ENCODE results near the genes KHSRP, TUBB4A and TNFSF9.

- PRO-cap: no peak
- RAMPAGE, long total RNA, 4 experiments: no peak in any of the 4 experiments
These were observed 8.3 kb downstream of the LONP1 start for GRCh38 chr19:5711546-5712191.

GRCh38 chr19:5790025-5791081 lies 610 bp downstream of the DUS3L start:
- PRO-cap: no peak
- RAMPAGE, long total RNA, 4 experiments: no peak in any of the 4 experiments

DNA sequence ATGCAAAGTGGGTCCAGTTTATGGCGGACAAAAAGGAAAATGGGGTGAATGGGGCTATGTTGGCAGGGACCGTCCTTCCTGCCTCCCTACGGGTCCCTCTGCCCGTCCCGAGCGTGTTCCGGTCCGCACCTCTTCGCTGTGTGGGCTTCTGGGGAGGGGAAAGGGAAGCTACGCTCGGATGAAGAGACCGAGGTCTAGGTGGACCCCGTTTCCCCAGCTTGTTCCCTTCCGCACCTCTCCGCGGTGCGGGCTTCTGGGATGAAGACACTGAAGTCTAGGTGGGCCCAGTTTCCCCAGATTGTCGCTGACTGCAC lies 11.1 kb downstream of the FUT6 start:
- PRO-cap: no peak
- RAMPAGE, long total RNA, 4 experiments: no peak in any of the 4 experiments

- PRO-cap: bidirectional peak, plus-strand start at chr19:5889851, minus-strand start at chr19:5889767
- RAMPAGE, long total RNA, 4 experiments: no peak in any of the 4 experiments
These were observed 14.1 kb downstream of the NDUFA11 start for GRCh38 chr19:5889442-5889987.

DNA sequence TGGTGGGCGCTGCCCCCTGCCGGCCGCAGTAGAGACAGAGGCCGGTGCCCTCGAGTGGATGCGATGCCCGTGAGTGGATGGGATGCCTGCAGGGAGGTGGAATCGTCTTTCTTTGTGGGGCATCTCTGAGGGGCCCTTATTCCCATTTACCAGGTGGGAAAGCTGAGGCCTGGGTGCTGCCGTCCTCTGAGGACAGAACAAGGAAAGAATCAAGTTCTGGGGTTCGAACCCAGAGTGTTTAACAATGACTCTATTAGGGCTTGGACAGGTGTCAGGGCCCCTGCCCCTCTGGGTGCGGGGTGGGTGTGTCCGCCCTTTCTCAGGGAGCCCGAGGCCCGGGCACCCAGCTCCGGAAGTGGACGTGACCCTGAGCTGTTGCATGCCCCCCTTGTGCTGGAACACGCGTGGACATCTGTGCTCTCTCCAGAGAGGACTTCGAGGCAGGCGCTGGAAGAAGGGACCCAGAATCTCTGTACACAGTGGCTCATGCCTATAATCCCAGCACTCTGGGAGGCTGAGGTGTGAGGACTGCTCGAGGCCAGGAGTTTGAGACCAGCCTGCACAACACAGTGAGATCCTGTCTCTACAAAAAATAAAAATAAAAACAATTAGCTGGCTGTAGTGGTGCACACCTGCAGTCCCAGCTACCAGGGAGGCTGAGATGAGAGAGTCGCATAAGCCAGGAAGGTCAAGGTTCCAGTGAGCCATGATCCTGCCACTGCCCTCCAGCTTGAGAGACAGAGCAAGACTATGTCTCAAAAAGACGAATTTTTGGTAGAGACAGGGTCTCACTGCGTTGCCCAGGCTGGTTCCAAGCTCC lies 10.7 kb downstream of the NDUFA11 start:
- PRO-cap: no peak
- RAMPAGE, long total RNA, 4 experiments: no peak in any of the 4 experiments

DNA sequence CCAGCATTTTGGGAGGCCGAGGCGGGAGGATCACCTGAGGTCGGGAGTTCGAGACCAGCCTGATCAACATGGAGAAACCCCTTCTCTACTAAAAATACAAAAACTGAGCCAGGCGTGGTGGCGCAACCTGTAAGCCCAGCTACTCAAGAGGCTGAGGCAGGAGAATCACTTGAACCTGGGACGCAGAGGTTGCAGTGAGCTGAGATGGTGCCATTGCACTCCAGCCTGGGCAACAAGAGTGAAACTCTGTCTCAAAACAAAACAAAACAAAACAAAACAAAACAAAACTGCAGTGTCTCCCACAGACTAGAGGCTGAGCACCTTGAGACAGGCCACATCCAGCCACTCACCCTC lies 16.5 kb downstream of the RANBP3 start:
- PRO-cap: no peak
- RAMPAGE, long total RNA, 4 experiments: no peak in any of the 4 experiments

DNA sequence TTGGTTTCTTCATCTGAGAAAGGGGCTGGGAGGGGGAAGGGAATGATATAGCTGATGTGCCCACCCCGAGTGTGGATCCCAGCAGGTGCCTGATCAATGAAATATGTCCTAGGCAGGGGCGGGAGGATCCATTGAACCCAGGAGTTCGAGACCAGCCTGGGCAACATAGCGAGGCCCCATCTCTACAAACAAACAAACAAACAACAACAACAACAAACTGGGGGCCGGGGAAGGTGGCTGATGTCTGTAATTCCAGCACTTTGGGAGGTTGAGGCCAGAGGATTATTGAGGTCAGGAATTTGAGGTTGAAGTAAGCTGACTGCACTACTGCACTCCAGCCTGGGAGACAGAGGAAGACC lies 48.5 kb downstream of the RFX2 start:
- PRO-cap: no peak
- RAMPAGE, long total RNA, 4 experiments: no peak in any of the 4 experiments

GRCh38 chr19:6099132-6100121 lies 10.9 kb downstream of the RFX2 start:
- PRO-cap: no peak
- RAMPAGE, long total RNA, 4 experiments: start-site peak on the minus strand in 1 of 4 experiments, at chr19:6099848-6100006 at its widest, 18 reads per replicate

GRCh38 chr19:6103148-6103780 lies 7.0 kb downstream of the RFX2 start:
- PRO-cap: bidirectional peak, plus-strand start at chr19:6103637, minus-strand start at chr19:6103440
- RAMPAGE, long total RNA, 4 experiments: no peak in any of the 4 experiments

- PRO-cap: no peak
- RAMPAGE, long total RNA, 4 experiments: no peak in any of the 4 experiments
These were observed 57.8 kb downstream of the MLLT1 start for GRCh38 chr19:6221776-6222521.

DNA sequence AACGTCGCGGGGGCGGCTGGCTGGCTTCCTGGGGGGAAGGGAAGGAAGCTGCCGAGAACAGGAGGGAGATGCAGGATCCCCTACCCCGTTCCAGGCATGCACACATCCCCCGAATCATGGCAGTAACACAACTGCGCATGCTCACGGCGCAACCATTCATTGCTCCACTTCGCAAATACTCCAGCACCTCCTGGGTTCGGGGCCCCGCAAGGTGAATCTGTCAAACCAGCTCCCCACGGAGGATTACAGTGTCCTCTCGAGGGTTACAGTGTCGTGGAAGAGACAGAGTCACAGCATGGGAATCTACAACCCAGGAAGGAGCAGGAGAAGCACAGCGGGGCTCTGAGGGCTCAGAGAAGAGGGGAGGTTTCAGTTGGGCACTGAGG lies 886 bp upstream of the GTF2F1 start:
- PRO-cap: no peak
- RAMPAGE, long total RNA, 4 experiments: no peak in any of the 4 experiments

DNA sequence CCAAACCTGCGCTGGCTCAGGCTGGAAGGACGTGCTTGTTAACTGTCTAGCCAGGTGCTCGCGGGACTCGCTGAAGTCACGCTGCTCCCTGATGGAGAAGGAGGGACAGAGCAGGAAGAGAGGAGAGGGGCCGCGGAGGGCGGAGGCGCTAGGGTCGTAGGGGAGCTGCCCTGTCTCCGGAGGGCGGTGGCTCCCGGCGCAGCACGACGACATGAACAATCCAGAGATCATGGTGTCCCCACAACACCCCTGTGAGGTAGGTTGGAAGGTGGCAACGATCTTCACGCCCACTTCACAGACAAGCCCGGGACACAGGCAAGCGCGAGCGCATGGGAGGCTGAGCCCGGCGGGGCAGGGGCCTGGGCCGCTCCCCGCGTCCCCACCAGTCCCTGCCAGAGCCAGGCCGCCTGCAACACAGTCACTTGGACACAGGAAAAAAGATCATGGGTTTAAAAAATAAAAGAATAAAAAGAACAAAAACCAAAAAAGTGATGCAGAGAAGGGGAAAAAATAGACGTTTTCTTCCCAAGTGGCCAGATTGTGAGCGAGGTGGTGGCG lies 10.3 kb downstream of the KHSRP start:
- PRO-cap: no peak
- RAMPAGE, long total RNA, 4 experiments: no peak in any of the 4 experiments

DNA sequence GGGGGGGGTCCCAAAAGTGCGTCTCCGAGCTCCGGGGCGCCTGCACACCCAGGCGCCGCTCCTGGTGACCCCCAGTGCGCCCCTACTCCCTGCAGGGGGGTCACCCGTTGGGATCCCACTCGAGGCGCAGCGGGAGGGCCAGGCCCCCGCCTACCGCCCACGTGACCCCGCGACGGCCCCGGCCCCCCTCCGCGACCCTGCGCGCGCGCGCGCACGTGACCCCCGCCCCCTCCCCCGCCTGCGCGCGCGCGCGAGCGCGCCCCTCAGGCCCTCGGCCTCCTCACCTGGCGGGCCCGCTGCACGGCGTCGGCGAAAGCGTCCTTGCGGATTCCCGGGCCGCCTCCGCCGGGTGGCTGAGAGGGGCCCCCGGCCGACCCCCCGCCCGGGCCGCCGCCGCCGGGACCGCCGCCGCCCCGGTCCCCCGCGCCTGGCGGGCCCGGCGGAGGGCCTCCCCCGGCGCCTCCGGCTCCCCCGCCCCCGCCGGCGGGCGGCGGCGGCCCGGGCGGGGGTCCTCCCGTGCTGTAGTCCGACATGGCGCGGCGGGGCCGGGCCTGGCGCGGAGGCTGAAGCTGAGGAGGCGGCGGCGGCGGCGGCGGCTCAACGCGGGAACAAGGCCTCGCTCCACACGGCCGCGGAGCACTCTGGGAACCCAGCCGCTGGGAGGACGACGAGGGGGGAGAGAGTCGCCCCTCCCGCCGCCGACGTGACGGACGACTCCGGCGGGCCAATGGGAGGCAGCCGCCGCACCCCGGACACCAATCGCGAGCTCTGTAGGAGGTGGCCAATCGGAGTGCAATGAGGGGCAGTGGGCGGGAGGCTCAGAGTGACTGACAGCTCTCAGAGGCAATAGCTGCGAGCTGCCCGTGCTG lies at the start of gene KHSRP:
TSS of gene KHSRP (minus strand) at position 643 of the 869 bp plus-strand sequence.
- PRO-cap: unidirectional peak, minus-strand start at position 643 of the sequence
- RAMPAGE, long total RNA, 4 experiments: no peak in any of the 4 experiments

GRCh38 chr19:6425982-6426585 lies 1.5 kb upstream of the KHSRP start:
- PRO-cap: no peak
- RAMPAGE, long total RNA, 4 experiments: no peak in any of the 4 experiments

- PRO-cap: bidirectional peak, plus-strand start at chr19:6502466, minus-strand start at chr19:6502309
- RAMPAGE, long total RNA, 4 experiments: start-site peak on the minus strand in 1 of 4 experiments, at chr19:6502307-6502315 at its widest, 7 reads per replicate
These were observed at the start of gene TUBB4A for GRCh38 chr19:6501695-6502817. TUBB4A (minus strand) TSS chr19:6502309.

- PRO-cap: no peak
- RAMPAGE, long total RNA, 4 experiments: no peak in any of the 4 experiments
These were observed 3.2 kb upstream of the TUBB4A start for GRCh38 chr19:6505334-6505689.

- PRO-cap: bidirectional peak, plus-strand start at chr19:6531026, minus-strand start at chr19:6530836
- RAMPAGE, long total RNA, 4 experiments: no peak in any of the 4 experiments
These were observed at the start of gene TNFSF9 for GRCh38 chr19:6530543-6531551. TNFSF9 (plus strand) TSS chr19:6531026.

- PRO-cap: no peak
- RAMPAGE, long total RNA, 4 experiments: no peak in any of the 4 experiments
These were observed 15.7 kb upstream of the TNFSF14 start for GRCh38 chr19:6685731-6685936.

- PRO-cap: no peak
- RAMPAGE, long total RNA, 4 experiments: start-site peak on the minus strand in 2 of 4 experiments, at chr19:6713189-6713319 at its widest, 239 to 340 reads per replicate
These were observed 7.2 kb downstream of the C3 start for GRCh38 chr19:6713039-6713764.

- PRO-cap: no peak
- RAMPAGE, long total RNA, 4 experiments: no peak in any of the 4 experiments
These were observed 5.6 kb upstream of the C3 start for GRCh38 chr19:6726055-6726501.

Data from gastroesophageal sphincter (tissue), 4 donors.